Parietal lobe (tissue), 2 donors: ENCODE measurements around a stretch of chr16.

DNA sequence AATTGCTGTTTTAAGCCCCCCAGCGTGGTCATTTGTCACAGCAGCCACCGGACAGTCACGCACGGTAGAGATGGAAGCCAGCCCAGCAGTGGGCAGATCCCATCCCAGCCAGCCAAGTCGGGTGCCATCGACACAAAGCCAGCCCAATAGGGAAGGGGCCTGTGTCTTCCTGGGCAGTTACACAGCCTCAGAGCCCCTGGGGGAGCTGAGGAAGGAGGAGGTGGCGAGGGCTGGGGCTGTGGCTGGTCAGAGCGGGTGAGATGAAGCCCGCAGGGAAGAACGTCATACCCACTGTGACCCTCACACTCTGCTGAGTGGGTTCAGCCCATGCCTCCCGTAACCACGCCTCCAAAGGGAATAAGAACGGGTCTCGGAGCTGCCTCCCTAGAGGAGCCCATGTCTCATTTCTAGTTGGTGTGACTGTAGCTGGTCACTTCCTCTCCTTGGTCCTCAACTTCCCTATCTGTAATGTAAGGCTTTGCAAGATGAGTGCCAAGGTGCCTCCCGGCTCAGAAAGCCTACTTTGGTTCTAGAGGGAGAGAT lies 20.9 kb downstream of the C16orf74 start:
- RAMPAGE, long total RNA = no peak

GRCh38 chr16:85733212-85733589 lies 17.7 kb downstream of the C16orf74 start:
- RAMPAGE, long total RNA = no peak

- RAMPAGE, long total RNA = no peak
Measured at GRCh38 chr16:85759051-85759501, 8.2 kb upstream of the C16orf74 start.

DNA sequence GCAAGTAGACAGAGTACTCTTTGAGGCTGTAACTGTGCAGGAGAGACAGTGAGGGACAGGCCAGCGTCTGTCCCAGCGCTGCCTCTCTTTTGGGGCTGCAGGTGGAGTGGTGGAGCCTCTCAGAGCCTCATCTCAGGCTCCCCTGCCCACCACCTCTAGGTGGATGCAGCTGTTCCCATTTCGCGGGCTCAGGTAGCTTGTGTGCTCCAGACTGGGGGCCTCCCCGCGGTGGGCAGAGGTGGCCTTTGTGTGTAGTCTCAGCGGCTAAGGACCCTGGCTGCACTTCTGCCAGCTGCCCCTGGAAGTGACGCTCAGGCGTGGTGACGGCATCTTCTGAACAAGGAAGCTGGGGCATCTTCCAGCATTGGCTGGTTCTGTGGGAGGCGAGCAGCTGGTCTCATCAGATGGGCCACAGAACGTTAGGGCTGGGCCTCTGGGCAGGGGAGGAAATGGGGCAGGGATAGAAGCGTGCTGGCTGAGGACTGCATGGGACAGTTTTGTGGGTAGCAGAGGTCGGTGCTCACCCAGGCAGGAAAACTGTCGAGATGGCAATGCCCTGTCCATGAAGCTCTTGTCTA lies 16.1 kb downstream of the IRF8 start:
- RAMPAGE, long total RNA = no peak

DNA sequence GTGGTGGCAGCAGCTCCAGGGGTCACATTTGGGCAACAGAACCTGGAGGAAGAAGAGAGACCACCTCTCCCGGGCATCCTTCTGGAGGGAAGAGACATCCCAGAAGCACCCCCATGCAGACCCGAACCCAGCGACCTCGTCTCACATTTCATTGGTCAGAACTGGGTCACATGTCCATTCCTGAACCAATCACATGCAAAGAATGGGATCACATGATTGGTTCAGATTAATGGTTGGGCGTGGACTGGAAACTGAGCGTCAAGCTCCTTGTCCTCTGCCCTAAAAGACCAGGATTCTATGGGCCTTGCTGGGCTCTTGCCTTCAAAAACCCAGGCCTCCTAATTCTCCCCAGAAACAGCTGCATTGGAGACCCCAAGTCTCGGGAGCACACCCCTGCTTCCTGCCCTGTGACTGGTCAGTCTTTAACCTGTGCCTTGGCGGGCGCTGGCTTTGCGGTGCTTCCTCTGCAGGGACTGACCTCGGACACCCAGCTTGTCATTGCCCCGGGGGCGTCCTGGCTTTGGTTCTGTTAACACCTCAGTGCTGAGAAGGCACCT lies 63.3 kb downstream of the IRF8 start:
- RAMPAGE, long total RNA = no peak

- RAMPAGE, long total RNA = no peak
Measured at GRCh38 chr16:86029284-86029880, 130.4 kb downstream of the IRF8 start.

DNA sequence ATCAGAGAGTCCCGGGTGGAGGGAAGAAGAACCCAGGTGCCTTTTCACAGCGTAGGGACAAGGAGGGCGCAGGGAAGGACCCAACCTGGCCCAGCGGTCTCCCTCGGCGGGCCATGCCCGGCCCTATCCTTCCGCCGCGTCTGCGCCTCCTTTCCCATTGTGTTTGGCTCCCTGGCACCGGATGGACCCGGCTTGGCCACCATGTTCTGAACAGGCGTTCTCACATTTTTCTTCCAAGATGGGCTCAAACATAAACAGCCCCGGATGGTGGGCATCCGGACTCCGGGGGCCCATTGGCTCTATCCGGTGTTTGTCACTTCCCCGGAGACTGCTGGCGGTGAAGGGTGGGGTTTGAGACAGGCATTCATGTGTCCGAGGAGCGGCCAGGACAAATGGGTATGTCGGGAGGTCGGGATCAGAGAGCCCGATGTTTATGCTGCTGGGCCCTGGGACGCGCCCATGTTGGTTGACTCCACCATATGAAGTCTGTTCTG lies 188.1 kb downstream of the IRF8 start:
- RAMPAGE, long total RNA = no peak

GRCh38 chr16:86195877-86196478 lies 297.0 kb downstream of the IRF8 start:
- RAMPAGE, long total RNA = no peak

- RAMPAGE, long total RNA = no peak
Measured at GRCh38 chr16:86243999-86244727, 266.2 kb upstream of the FOXF1 start.

GRCh38 chr16:86341110-86341501 lies 169.2 kb upstream of the FOXF1 start:
- RAMPAGE, long total RNA = no peak

- RAMPAGE, long total RNA = no peak
Measured at GRCh38 chr16:86349364-86349829, 160.9 kb upstream of the FOXF1 start.

DNA sequence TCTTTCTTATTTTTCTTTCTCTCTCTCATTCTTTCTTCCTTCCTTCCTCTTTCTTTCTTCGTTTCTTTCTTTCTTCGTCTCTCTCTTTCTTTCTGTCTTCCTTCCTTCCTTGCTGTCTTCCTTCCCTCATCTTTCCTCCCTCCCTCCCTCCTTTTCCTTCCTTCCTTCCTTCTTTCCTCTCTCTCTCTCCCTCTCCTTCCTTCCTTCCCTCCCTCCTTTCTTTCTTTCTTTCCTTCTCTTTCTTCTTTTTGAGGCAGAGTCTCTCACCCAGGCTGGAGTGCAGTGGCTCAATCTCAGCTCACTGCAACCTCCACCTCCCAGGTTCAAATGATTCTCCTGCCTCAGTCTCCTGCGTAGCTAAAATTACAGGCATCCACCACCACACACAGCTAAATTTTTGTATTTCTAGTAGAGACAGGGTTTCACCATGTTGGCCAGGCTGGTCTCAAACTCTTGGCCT lies 53.7 kb upstream of the FOXF1 start:
- RAMPAGE, long total RNA = no peak

DNA sequence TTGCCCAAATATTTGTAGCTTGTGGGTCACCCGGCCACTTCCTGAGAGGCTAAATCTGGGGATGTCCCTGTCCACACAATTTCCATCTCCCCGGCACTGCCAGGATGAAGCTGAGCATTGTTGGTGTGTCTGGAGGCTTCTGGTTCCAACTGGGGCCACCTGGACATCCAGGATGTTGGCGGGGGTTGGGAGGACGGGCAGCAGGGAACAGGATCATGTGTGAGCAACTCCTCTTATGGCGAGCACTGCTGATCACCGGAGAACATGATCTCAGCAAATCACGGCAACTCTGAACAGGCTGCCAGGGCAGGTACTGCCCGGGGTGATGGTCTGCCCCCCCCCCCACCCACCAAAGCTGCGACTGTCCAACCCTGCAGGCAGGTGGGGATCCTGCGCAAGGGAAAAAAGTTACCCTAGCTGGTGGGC lies 17.0 kb upstream of the FOXF1 start:
- RAMPAGE, long total RNA = no peak

GRCh38 chr16:86507894-86508961 lies 2.1 kb upstream of the FOXF1 start:
- RAMPAGE, long total RNA = no peak

DNA sequence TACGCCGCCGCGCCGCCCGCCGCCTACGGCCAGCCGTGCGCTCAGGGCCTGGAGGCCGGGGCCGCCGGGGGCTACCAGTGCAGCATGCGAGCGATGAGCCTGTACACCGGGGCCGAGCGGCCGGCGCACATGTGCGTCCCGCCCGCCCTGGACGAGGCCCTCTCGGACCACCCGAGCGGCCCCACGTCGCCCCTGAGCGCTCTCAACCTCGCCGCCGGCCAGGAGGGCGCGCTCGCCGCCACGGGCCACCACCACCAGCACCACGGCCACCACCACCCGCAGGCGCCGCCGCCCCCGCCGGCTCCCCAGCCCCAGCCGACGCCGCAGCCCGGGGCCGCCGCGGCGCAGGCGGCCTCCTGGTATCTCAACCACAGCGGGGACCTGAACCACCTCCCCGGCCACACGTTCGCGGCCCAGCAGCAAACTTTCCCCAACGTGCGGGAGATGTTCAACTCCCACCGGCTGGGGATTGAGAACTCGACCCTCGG lies 1.7 kb downstream of the FOXC2 start:
- RAMPAGE, long total RNA = no peak

DNA sequence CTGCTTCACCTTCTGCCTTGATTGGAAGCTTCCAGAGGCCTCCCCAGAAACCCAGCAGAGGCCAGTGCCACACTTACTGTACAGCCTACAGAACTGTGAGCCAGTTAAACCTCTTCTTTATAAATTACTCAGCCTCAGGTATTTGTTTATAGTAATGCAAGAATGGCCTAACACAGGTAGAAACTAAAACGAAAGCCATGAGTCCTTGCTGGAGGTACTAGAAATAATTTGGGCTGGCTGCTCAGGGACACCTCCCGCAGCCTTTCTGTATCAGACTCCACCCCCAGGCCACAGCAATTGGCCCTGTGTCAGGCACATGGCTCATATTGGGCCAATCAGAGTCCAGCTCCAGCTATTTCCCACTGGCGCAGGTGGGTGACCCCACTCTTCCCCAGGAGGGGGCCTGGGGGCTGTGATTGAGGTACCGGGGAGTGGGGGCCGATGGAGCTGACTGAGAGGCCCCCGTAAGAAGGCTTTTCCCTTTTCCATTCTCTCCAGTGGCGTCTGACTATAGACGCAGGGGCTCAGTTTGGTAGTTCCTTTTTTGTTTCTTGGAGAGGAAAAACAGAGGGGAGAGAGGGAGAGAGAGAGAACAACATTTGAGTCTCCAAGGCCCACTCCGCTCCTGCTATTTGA lies 26.0 kb downstream of the FOXL1 start:
- RAMPAGE, long total RNA = no peak

GRCh38 chr16:87057131-87058062 lies 259.8 kb downstream of the C16orf95 start:
- RAMPAGE, long total RNA = no peak

GRCh38 chr16:87064398-87065146 lies 252.6 kb downstream of the C16orf95 start:
- RAMPAGE, long total RNA = no peak

DNA sequence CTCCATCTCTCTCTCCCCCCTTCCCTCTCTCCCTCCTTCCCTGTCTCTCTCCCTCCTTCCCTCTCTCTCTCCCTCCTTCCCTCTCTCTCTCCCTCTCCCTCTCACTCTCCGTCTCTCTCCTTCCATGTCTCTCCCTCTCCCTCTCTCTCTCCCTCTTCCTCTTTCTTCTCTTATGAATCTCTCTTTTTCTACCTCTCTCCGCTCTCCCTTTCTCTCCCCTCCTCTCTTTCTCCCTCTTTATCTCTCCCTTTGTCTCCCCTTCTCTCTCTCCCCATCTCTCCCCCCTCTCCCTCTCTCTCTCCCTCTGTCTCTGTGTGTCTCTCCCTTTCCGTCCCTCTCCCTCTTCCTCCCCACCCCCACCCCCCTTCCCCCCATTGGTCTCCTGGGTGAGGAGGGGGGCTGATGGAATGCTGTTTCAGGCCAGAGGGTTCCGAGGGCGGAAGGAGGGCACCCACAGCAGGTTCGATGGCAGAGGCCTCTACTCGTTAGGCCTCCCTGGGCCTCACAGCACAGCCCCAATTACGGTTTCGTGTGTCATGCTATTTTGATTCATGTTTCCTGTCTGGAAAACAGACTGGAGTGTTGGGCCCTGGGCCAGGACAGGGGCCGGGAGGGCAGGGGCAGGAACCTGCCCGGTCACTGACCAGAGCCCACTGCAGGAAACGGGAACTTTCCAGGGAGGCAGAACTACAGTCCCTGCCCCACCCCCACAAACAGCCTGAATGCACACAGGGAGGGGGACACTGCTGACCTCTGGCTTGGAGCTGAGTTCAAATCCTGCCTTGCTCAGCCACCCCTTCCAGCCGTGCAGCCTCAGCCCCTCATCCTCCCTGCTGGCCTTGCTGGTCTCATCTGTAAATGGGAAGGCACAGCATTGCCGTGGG lies 138.3 kb downstream of the C16orf95 start:
- RAMPAGE, long total RNA = no peak

DNA sequence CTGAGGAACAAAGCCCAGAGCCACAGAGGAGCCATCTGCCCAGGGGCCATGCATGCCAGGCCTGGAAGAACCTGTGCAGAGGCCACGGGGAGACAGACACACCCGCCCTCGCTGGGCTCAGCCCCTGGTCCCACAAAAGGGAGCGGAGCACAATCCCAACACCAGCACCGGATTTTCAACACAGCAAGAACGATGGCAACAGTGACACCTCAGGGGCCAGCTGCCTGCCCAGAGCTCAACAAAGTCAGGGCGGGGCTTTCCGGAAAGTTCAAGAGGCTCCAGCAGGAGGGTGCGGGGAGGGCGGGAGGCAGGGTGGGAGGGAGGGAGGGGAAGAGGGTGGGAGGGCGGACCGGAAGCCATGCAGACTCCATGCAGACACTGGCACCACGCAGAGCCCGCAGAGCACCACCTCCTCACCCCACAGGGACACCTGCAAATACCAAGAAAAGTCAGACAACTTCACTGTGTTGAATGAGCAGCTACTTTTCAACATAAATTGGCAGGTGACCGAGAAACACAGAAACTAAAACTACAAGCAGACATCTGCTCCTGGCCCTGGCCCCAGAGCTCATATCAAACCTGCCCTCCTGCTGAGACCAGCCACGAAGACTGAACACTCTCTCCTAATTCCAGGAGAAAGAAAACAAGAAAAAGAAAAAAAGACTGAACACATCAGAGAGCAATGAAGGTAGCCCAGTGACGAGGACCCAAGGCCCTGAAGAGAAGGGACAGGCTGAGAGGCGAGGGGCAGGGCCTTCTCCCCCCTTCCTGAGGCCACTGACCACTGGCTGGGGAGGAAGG lies 28.0 kb upstream of the C16orf95 start:
- RAMPAGE, long total RNA = no peak